Right atrium auricular region (tissue), 2 donors: ENCODE measurements around a stretch of chr2.

GRCh38 chr2:234427692-234428080, 69.2 kb downstream of the ARL4C start:
- PRO-cap, result no peak
- RAMPAGE, long total RNA, 2 experiments, result no peak in any of the 2 experiments

- PRO-cap, result no peak
- RAMPAGE, long total RNA, 2 experiments, result no peak in any of the 2 experiments
These were observed 42.4 kb downstream of the ARL4C start for GRCh38 chr2:234454298-234454999.

DNA sequence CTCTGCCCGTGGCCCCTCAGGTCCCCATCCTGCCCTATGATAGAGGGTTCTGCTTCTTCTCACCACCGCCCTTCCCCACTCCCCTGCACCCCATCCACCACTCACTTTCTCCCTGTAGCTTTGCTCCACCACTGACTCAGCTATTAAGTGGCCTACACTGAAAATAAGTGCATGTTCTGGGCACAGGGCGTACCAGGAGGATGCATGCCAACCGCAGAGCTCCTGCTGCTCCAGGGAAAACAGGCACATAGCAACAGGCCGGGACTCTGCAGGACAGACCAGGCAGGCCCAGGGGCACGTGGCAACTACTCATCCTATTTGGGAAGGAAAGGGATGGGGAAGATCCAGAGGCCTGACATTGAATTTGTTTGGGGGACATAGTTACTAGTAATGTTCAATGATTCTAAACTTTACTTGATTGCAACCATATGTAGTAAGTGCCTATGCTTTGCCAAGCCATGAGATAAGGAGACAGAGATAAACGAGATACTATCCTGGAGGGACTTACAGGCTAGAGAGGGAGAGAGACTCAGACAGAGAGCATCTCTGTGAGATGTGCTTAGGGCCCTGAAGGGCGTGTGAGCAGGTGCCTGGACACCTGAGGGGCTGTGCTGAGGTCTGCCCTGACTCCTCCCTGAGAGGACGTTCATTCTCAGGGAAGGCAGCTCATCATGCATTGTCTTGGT, 28.3 kb downstream of the ARL4C start:
- PRO-cap, result no peak
- RAMPAGE, long total RNA, 2 experiments, result no peak in any of the 2 experiments

GRCh38 chr2:234495805-234496240, 1.1 kb downstream of the ARL4C start:
- PRO-cap, result no peak
- RAMPAGE, long total RNA, 2 experiments, result no peak in any of the 2 experiments

DNA sequence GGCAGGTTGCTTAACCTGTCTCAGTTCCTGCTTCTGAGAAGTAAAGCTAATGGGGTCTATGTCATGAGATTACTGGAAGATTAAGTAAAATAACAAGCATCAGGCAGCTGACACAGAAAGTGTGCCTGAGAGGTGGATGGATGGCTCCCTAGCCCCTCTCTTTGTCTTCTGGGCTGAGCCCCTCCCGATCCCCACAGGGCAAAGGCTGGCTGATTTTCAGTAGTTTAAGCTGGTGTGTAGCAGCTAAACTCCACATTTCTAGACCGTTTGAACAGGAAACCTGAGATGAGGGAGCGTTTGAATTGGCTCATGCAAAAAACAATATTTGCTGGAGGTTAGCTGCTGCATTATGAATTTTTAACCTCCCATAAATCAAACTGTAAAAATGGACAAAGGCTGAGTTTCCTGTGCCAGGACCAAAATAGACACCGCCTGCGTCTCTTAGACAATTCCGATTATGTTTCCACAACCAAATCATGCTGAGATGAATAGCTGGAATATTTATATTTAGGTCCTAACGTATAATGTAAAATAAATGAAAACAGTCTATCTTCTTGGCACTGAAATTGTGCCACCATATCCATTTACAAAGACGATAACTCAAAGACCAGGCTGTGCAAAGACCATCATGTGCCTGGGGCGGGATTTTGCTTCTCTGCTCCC, 194.0 kb upstream of the ARL4C start:
- PRO-cap, result no peak
- RAMPAGE, long total RNA, 2 experiments, result no peak in any of the 2 experiments

GRCh38 chr2:234873509-234874191, 78.2 kb upstream of the SH3BP4 start:
- PRO-cap, result unidirectional peak, minus-strand start at chr2:234873885
- RAMPAGE, long total RNA, 2 experiments, result no peak in any of the 2 experiments

GRCh38 chr2:235031306-235031982, 79.6 kb downstream of the SH3BP4 start:
- PRO-cap, result no peak
- RAMPAGE, long total RNA, 2 experiments, result no peak in any of the 2 experiments

DNA sequence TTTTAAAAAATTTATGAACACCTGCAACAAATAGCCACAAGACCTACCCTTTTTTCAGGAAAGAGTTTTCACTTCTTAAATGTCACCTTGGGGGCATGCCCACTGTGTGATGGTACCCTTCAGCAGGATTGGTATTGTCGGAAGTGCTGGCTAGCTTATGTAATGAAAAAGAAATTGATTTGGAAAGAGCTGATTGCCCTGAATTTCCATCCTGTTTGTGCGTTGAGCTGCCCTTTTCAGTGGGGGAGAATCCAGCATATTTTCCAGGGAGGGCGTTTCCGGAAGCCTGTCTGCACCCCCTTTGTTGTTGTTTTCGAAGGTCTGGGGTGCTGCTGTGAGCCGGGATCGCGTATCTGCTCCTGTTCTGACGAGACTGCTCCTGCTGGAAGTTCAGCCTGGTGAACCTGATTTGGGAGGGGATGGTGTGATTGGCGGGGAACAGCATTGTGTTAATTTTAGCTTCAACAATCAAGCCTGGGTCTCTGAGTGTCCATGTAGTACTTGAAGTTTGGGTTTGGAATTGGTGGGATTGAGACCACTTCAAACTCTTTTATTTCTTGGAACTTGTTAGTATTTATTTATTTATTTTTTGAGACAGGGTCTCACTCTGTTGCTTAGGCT, 9.3 kb downstream of the AGAP1 start:
- PRO-cap, result unidirectional peak, plus-strand start at position 310 of the sequence
- RAMPAGE, long total RNA, 2 experiments, result no peak in any of the 2 experiments

- PRO-cap, result no peak
- RAMPAGE, long total RNA, 2 experiments, result no peak in any of the 2 experiments
These were observed 58.3 kb downstream of the AGAP1 start for GRCh38 chr2:235551937-235552652.

DNA sequence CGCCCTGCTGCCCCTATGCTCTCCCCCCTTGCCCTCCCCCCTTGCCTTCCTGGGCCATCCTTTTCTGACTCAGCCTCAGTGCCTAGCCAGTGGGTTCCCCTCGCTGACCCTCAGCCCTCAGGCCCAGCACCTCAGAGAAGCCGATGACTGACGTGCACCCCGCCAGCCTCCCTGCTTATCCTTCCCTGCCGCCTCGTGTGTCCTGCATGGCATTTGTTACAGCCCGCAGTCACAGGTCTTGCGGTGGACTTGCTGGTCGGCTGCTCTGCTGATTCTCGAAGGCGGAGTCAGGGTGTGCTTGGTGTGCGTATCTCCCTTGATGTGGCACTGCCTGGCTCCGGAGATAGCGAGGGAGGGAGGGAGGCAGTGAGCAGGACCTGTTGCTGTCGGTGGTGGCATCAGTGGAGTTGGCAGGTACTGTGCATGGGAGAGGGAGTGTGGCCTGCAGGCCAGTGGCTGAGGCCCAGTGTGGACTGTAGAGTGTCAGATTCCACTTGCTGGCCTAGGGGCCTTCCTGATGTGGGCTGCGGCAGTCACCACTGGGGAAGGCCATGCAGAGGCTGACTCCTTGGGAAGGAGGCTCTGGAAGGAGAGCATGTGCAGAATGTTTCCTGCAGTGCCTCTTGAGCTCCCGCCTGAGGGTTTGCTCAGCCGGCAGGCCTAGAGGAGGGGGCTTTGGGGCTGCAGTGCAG, 198.8 kb downstream of the AGAP1 start:
- PRO-cap, result no peak
- RAMPAGE, long total RNA, 2 experiments, result no peak in any of the 2 experiments

- PRO-cap, result no peak
- RAMPAGE, long total RNA, 2 experiments, result no peak in any of the 2 experiments
These were observed 215.3 kb downstream of the AGAP1 start for GRCh38 chr2:235708866-235709797.

DNA sequence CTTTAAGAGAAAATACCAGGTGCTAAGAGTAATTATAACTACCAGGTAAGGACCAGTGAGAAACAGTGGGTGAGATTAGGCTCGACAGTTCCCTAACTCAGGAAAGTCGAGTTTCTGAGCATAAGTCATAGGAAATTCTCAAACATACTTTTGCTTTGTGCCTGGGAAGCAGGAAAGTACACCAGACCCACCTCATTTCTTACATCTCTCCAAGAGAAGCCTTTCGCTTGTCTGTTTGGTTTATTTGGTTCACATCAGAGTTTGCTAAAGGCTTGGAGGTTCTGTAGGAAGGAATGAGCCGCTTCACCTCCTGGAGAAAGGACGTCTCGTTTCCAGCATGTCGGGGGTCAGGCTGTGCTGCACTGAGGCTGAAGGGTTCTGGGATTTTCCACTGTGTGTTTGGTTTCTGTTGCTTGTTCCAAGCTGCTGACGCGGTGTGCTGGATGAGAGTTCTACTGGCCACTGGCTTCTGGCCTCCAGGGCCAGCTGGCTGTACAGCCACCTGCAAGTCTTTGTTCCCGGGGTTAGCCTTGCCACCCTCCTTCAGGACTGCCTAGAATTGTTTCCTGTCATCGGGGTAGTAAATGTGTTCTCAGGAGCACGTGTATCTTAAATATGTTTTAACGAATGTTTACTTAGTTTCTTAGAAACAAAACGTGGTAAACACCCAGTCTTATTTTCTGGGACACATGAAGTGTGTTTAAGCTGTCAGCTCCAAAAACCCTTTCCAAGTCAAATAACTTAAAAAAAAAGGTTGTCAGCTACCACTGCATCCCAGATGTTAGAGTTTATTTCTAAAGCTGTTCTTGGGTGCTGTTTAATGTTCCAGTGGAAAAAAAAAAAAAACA, 231.1 kb downstream of the AGAP1 start:
- PRO-cap, result unidirectional peak, minus-strand start at position 364 of the sequence
- RAMPAGE, long total RNA, 2 experiments, result no peak in any of the 2 experiments

- PRO-cap, result bidirectional peak, plus-strand start at chr2:235727410, minus-strand start at chr2:235727290
- RAMPAGE, long total RNA, 2 experiments, result no peak in any of the 2 experiments
These were observed 233.3 kb downstream of the AGAP1 start for GRCh38 chr2:235727120-235727469.

- PRO-cap, result bidirectional peak, plus-strand start at chr2:235735153, minus-strand start at chr2:235734901
- RAMPAGE, long total RNA, 2 experiments, result no peak in any of the 2 experiments
These were observed 240.8 kb downstream of the AGAP1 start for GRCh38 chr2:235734407-235735331.

- PRO-cap, result no peak
- RAMPAGE, long total RNA, 2 experiments, result no peak in any of the 2 experiments
These were observed 131.8 kb downstream of the GBX2 start for GRCh38 chr2:236036493-236036754.

DNA sequence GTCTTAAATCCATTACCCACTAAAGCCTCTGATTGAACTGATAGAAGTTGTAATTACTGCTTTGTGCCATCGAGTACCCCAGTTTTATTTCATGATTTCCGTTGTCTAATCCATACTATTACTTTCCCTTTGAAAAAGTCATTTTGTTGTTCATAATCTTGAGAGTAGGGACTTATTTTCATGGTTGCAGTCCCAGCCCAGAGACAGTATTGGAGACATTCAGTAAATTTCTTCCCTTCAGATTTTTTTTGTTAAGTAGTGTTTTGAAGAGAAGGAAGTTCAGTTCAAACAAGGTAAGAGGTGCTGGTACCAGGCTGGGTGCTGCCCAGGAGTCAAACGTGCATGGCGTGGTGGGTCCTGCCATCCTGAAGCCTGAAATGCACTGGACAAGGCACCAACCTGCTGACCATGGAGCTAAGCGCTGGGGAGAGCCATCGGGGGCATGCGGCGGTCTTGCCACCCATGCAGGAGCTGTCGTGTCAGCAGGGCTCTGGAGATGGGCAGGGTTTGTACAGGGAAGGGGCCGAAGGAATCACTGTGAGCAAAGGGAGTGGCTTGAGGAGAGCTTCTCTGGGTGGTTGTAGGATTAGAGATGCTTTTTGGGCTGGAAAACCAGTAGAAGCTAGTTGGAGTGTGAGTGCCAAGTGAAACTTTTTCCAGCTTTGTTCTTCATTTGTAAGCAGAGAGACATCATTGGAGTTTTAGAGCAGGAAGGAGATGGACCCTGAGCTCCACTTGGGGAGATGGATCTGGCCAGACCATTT, 126.6 kb downstream of the GBX2 start:
- PRO-cap, result no peak
- RAMPAGE, long total RNA, 2 experiments, result no peak in any of the 2 experiments

GRCh38 chr2:236237427-236237887, 26.7 kb downstream of the ASB18 start:
- PRO-cap, result bidirectional peak, plus-strand start at chr2:236237719, minus-strand start at chr2:236237517
- RAMPAGE, long total RNA, 2 experiments, result no peak in any of the 2 experiments

DNA sequence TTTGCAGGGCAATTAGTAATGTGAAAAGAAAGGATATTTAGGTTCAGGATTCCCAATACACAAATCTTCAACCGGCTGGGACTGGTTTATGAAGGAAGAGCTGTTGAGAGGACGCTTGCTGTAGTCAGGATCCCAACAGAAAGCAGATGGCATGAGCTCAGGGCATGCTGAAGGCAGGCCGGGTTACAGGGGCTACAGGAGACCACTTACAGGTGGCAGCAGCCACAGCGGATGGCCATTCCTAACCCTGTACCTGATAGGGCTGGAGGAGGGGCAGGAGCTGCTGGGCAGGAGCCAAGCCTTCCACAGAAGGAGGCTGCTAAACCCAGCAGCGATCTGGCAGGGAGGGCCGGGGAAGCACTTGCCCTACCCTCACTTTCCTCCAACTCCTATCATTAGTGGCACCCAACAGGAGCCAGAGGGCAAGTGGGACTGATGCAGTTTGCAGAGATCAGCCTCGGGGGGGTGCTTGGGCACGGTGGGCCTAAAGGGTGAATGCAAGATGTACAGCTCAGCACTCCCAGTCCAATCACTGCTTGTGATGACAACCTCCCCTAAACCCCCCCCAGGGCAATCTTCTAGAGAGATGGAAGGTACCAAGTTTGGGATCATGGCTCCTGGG, 2.0 kb downstream of the ASB18 start:
- PRO-cap, result no peak
- RAMPAGE, long total RNA, 2 experiments, result no peak in any of the 2 experiments

DNA sequence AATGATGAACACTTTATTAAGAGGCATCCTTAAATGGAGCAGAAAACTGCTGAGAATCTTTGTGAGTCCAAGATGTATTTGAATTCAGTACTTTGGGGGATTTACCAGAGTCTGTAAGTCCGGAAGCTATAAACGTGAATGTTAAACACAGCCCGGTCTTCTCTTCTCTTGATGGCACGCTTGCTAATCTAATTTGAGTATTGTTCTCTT, 663 bp downstream of the ACKR3 start:
- PRO-cap, result no peak
- RAMPAGE, long total RNA, 2 experiments, result no peak in any of the 2 experiments

DNA sequence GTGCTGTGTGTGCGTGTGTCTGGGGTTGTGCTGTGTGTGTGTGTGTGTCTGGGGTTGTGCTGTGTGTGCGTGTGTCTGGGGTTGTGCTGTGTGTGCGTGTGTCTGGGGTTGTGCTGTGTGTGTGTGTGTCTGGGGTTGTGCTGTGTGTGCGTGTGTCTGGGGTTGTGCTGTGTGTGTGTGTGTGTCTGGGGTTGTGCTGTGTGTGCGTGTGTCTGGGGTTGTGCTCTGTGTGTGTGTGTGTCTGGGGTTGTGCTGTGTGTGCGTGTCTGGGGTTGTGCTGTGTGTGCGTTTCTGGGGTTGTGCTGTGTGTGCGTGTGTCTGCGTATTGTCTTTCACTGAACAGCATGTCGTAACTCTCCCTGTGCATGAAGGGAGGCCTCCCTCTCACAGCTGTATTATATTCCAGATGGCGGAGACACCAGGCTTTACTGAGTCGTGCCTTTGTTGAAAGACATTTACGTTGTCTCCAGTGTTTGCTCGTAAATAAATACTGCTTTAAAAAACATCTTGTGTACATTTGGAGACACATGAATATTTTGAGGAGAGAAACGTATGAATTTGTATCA, 5.8 kb downstream of the ACKR3 start:
- PRO-cap, result unidirectional peak, plus-strand start at position 395 of the sequence
- RAMPAGE, long total RNA, 2 experiments, result no peak in any of the 2 experiments